ENCODE measurements around a stretch of chr20.

GRCh38 chr20:47233514-47234137, 122.9 kb downstream of the ZMYND8 start:
- PRO-cap = no peak
- RAMPAGE, long total RNA = no peak

- PRO-cap = no peak
- RAMPAGE, long total RNA = no peak
Observed at GRCh38 chr20:47253616-47254414, 102.7 kb downstream of the ZMYND8 start.

DNA sequence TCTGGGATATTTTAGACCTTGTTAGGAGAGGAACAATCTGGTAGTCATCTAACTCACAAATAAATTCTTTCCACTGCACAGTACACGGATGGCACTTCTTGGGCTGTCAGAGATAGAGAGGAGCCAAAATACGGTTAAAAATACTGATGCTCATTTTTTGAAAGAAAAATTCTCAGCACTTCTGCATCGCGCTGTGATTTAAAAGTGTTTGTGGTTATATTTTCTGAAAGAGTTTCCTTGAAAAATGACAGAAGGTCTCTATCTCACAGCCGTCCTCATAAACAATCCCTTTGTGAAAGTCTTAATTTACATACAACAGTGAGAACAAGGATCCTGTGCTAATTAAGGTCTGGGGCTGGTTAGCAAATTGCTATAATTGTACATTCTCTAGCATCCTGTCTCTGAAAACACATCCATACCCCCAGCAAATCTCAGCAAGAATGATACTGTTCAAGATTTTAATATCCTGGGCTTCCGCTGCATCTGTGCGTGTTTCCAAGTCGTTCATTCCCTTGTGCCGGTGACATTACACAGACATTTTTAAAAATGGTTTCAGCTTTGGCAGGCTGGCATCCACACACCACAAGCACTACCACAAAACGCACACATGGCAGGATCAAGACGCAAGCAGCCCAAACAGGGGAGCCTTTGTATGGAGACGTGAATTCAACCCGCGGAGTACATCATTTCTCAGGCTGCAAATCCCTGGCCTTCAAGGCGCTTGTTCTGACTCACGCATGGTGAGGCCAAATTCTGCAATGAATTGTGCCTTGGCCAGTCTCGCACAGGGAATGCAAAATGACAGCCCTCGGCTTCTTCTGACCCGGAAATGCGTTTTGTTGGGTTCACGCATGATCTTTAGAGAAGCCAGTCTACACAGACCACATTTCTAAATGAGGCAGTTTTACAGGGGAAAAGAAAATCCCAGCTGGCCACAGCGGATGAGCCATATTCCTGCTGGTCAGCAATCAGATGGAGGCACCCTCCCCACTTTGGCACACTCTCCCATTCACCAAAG, 20.3 kb downstream of the ZMYND8 start:
- PRO-cap = no peak
- RAMPAGE, long total RNA = no peak

DNA sequence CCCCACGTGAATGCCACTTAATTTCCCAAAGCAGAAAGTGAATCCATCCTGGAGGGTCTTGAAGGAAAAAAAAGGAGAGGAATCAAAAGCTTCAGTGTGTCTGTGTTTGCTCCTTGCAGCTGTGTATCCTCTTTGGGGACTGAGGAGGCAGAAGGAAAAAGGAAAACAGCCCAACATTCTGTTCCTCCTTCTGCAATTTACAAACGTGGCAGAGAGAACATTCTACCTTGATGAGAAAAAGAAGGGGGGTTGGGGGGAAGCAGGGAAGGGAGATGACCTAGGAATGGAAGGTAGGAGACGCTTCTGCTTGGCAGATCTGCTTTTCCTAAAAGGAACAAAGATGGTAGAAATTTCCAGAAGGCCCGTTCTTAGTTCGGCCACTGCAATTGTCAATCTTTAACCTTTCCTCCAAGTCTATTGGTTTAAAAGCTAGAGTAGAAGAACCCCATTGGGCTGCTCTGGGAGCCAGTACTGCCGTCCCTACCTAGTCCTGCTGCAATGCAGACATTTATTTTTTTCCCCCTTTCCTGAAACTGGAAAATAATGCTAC, 2.9 kb downstream of the ZMYND8 start:
- PRO-cap = no peak
- RAMPAGE, long total RNA = no peak

- PRO-cap = no peak
- RAMPAGE, long total RNA = no peak
Observed at GRCh38 chr20:47463724-47463923, 38.1 kb upstream of the NCOA3 start.

- PRO-cap = no peak
- RAMPAGE, long total RNA = no peak
Observed at GRCh38 chr20:47740652-47741384, 44.5 kb downstream of the SULF2 start.

- PRO-cap = no peak
- RAMPAGE, long total RNA = no peak
Observed at GRCh38 chr20:47857065-47858135, 72.1 kb upstream of the SULF2 start.

DNA sequence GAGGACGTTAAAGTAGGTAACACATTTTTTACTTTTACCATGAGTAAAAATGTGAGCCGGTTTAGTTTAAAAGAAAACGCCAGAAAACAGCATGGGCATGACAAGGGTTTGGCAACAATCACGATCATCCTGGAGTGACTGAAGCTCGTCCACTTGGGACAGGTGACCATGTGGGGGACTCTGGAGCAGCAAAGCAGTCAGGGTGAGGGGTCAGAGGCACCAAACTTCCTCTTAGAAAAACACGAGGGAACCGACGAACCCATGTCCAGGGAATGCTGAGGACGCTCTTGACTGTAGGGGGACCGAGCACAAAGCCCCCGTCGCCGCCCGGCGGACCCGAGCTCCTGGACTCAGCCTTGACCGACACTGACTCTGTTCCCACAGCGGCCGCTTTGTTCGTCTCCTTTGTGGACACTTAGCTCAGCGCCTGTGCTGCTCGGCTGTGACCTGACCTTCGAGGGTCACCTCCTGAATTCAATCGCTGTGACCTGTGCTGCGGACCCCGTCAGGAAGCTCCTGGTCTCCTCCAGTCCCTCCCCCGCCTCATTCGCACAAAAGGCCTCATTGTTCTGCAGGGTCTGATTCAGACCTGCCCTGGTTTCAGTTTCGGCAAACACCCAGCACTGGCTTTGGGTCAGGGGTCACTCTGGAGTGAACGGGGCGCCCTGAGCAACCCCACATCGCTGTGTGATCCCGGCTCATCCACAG, 454.9 kb downstream of the PREX1 start:
- PRO-cap = no peak
- RAMPAGE, long total RNA = no peak

GRCh38 chr20:48620757-48621276, 207.0 kb downstream of the PREX1 start:
- PRO-cap = no peak
- RAMPAGE, long total RNA = no peak

- PRO-cap = no peak
- RAMPAGE, long total RNA = no peak
Observed at GRCh38 chr20:48642463-48642848, 185.3 kb downstream of the PREX1 start.

DNA sequence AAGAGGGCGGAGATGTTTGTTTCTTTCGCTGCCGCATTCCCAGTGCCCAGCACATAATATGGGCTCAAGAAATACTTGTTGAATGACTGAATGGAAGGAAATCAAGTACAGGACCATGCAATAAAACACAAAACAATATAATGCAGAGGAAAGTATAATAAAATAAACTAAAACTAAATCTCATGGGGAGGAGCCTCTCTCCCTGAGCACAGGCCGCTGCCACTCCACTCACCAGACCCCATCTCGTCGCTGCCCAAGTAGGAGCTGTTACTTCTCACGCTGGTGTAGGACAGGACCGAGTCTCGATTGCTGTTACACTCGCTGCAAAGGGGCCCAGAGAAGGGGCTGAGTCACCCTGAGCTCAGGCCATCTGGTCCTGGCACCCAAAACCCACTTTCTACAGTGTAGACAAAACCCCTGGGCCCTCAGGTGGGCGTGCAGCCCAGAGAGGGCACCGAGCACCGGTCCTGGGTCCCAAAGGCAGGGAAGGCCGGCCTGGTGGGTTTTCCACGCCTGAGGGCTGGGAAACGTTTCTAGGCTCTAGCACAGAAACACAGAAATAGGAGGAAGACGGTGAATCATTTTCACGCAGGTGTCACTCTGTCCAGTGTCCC, 183.5 kb downstream of the PREX1 start:
- PRO-cap = no peak
- RAMPAGE, long total RNA = no peak

GRCh38 chr20:48649276-48649556, 178.6 kb downstream of the PREX1 start:
- PRO-cap = no peak
- RAMPAGE, long total RNA = no peak

GRCh38 chr20:48686918-48687587, 140.7 kb downstream of the PREX1 start:
- PRO-cap = no peak
- RAMPAGE, long total RNA = no peak

DNA sequence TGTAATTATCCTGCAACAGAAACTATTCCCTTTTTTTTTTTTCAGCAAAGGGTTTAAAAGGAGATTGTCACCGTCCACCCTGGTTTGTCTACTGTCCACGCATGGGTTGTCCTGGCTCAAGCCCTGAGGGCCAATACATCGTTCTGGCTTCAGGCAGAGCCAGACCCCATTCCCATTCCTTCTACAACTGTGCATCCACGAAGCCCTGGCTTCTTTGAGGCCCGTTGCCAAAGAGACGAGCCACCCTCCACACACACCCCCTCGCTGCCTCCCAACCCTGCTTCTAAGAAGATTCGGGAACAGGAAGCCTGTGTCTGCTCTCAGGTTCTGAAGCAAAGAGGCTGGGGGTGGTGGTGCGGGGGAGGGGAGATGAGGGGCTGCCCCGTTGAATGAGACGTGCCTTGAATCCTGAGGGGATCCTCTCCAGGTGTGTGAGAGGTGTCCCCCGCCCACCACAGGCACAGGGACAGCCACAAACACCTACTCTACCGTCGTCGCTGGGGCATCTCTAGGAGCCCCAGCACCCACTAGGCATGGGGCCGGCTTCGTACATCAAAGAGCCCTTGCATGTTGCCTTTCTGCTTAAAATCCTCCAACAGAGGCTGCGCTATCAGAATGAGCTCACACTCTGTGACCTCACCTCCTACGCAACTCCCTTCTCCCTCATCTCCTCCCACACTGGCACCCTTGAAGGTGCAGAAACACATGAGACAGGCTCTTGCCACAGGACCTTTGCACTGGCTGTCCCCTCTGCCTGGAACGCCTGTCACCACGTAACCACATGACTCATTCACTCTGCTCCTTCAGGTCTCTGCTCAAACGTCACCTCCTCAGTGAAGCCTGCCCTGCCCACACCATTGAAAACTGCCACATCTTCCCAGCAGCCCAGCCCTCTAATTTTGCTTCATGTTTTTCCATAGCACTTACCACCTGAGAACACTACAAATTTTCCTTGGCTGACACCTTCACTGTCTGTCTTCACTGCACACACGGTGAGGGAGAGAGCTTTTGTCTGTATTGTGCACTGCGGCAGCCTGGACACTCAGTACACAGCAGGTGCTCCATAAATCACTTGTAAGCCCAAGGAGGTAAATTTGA, 58.5 kb downstream of the PREX1 start:
- PRO-cap = no peak
- RAMPAGE, long total RNA = no peak

GRCh38 chr20:48911171-48911523, 10.4 kb upstream of the ARFGEF2 start:
- PRO-cap = no peak
- RAMPAGE, long total RNA = no peak

DNA sequence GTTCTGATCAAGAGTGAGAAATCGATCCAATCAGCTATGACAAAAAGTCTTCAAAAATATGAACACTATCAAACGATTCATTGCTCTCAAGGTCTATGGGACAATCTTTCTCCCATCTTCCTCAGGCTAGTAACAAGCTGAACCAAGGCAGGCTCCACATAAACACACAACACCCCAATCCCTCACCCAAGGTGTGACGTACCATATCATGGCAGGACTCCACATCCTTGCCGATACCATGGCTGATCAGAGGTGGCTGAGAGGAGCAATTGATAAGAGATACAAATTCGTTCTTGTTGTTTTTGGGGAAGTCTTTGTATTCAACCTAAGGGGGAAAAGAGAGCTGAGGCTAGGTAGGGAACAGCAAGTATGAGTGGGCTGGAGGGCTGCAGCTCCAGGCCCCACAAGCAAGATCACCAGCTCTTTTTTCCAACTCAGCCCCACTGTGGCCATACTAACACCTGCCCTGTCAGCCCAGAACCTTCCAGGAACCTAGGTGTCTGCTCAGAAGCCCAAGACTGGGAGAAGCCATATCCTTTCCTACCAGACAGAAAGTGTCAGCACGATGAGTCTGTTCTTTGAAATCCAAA, 70.9 kb downstream of the CSE1L start:
- PRO-cap = no peak
- RAMPAGE, long total RNA = no peak

DNA sequence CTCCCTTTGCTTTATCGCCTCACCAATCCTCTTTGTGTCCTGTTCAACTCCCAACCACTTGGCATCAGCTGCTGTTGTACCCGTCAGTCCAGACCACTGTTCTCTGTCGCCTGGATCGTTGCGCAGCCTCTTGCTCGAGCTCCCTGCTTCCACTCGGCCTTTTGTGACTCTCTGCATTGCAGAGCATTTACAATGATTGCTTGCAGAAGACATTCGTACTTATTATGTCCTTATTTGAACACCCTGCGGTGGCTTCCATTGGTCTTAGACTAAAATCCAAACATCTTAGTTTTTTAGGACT, 14.6 kb downstream of the DDX27 start:
- PRO-cap = no peak
- RAMPAGE, long total RNA = no peak

DNA sequence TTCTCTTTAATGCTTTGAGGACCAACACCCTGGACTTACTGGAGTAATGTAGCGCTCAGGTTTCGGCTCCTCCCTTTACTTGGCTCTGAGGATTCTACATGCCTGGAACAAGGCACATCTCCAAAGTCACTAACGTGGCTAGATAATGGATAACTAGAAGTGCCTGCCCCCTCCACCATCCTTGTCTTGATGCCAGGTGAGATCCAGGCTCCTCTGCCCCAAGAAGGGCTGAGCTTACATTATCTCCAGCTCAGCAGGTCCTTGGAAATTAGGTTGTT, 75.5 kb upstream of the ZNFX1 start:
- PRO-cap = no peak
- RAMPAGE, long total RNA = no peak

DNA sequence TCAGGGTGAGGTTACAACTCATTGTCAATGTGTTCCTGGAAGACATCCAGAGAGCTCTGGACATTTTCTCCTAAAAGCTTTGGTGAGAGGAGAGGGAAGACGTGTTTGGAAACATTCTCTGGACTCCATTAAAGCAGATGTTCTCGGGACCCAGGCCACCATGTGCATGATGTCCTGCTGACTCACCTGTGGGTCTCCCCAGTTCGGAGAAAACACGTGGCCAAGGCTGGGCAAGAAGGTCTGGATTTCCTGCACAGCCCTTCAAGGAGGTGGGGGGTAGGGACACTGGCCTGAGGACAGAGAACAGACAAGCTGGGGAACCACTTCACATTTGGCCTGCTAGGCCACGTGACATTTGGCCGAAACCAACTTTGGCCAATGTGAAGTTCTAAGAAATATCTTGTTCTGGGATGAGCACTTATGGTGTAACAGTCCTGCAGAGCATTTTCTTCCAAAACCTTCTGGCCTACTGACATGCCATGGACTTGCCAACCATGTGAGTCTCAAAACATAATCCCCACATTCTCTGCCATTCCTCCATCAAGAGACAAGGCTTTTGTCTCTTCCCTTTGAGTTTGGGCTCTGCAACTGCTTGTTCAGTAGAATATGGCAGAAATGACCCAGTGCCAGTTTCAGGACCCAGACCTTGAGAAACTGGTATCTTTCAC, 61.4 kb downstream of the KCNB1 start:
- PRO-cap = no peak
- RAMPAGE, long total RNA = no peak

GRCh38 chr20:49584768-49585141, 16.8 kb upstream of the PTGIS start:
- PRO-cap = no peak
- RAMPAGE, long total RNA = no peak